Zone of skin (tissue), 1 donor: ENCODE results near the genes H1-4, H2BC5, BTN3A1 and ABT1.

GRCh38 chr6:26156025-26156933, at the start of gene H1-4:
Gene H1-4, plus strand, starts transcription at chr6:26156329.
- RRBS: under 1% methylated on average over 16 of the region's 68 CpGs

- RRBS: no CpG with 5 or more reads among the region's 32 CpGs
These were observed at the start of gene H2BC5 for GRCh38 chr6:26158016-26158595. Gene H2BC5, plus strand, starts transcription at chr6:26158122.

GRCh38 chr6:26159250-26159871, 1.4 kb downstream of the H2BC5 start:
- RRBS: no CpG with 5 or more reads among the region's 12 CpGs

DNA sequence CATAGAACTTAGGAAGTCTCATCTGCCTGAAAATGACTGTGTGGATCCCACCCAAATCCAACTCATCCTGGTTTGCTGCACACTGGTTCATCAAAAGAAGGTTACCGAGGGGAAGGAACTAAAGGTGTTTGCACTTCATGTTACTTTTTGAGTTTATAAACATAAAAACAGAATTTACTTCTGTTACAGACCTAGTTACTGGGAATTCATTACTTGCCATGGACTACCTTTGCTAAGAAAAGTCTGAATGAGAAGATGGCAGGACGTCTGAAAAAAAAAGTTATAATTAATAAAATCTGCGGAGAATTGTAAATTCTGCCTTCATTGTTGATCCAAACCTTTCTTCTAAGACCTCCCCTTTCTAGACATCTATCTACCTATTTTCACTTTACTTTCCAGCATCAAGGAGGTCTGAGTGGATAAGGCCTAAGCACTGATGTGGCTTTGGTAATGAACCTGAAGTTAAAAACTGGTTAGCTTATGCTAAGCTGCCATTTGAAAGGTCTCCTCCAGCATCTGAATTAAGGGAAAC, 12.5 kb upstream of the H2BC6 start:
- RRBS: no CpG with 5 or more reads among the region's 3 CpGs

- RRBS: 2% methylated on average over 2 of the region's 14 CpGs
These were observed 510 bp upstream of the H2BC6 start for GRCh38 chr6:26182977-26183524.

DNA sequence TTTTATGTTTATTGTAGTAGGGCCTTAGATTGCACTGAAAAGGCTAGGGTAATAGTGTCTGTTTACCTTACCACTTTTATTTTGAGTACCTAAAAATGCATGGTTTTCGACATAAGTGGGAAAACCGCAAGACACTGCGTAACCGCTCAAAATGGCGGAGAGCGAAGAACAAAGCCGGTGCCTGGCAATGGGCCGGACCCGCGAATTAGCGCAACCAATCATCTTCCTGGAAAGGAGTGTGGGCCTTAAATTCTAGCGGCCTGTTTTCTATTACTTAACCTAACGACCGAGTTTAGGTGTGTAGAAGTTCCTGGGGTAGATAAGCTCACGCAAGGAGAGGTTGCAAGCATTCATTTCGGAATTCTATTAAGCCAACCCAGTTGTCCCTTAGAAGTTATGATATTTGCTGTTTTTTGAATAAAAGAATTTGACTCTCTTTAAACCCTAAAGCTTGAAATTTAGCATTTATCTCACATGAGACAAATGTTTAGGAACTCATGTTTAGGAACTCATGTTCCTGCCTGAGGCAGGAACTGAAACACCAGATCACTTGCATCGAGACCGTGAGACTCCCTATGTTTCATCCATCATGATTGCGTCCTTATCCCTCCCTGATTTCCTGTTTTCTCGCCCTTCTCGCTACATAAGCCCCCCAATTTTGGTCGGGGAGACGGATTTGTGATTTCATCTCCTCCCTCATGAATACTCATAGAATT, 931 bp downstream of the H4C5 start:
- RRBS: no CpG with 5 or more reads among the region's 23 CpGs

DNA sequence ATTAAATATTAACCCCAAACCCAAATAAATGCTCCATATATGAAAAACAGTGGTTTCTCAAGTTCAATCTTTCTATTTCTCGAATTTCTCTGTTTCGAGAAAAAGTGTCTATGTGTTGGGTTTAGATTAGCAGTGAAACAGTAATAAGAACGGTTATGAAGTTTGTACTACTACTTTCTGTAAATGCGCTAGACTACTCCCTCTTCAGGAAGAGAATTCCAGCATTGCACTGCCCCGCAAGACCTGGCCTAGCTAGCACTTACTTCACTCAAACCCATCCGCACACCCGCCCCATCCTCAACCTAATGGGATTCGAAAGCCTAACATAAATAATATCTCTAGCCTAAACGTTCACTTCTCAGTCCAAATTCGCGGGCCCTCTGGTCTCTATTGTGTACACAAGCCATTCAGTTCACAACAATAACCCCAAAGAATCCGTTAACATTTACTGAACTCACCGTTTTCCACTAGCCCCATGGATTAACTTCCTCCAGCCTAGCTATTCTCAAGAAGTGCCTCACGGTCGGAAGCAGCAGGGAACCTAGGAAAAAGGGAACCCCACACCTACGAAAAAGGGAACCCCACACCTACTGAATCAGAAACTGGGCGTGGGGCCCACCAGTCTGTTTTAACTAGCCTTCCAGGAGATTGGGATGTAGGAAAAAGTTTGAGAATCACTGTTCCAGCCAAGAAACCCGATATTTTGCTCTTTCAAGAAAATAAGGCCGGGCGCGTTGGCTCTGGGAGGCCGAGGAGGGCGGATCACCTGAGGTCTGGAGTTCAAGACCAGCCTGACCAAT, 34.2 kb upstream of the H4C8 start:
- RRBS: 38% methylated on average over 5 of the region's 23 CpGs

DNA sequence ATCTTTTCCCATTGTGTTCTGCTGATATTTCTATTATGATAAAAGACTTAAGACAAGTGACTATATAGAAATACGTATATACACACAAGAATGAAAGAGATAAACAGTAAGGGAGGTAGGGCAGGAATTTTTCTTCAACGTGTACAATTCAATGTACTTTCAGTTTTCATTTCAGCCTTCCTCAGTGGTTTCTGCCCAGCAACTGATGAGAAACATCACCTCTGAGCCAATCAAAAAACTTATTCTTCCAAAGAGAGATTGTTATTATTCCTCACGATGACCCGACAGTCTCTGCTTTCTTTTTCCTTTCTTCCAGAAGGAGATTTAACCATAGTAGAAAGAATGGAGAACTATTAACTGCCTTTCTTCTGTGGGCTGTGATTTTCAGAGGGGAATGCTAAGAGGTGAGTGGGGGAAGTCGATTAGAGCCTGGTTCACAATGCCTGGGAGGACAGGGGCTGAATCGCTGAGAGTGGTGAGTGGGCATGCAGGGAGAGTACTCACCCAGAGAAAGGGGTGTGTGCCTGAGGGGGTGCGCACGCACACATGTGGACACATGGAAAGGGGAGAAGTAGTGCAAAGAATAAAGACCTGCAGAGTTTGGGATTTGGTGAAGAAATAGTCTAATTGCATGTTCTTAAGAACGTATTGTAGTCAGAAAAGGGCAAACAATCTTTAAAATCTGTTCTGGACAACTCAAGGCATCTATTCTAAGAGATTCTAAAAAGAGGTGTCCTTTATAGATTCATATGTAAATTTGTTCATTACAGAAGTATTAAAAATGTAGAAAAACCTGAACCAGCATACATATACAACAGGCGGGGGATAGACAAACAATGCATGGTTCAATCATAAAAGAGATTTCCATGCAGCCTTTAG, at the start of gene BTN3A1:
Gene BTN3A1, plus strand, starts transcription at position 267 of the 879 bp plus-strand sequence.
- RRBS: no CpG with 5 or more reads among the region's 10 CpGs

- RRBS: no CpG with 5 or more reads among the region's 2 CpGs
These were observed 14.5 kb upstream of the HMGN4 start for GRCh38 chr6:26523545-26524140.

- RRBS: 2% methylated on average over 8 of the region's 62 CpGs
These were observed at the start of gene ABT1 for GRCh38 chr6:26596459-26597642. Gene ABT1, plus strand, starts transcription at chr6:26596953.

- RRBS: 23% methylated on average over 6 of the region's 19 CpGs
These were observed 83.9 kb upstream of the ZNF322 start for GRCh38 chr6:26743376-26743894.

DNA sequence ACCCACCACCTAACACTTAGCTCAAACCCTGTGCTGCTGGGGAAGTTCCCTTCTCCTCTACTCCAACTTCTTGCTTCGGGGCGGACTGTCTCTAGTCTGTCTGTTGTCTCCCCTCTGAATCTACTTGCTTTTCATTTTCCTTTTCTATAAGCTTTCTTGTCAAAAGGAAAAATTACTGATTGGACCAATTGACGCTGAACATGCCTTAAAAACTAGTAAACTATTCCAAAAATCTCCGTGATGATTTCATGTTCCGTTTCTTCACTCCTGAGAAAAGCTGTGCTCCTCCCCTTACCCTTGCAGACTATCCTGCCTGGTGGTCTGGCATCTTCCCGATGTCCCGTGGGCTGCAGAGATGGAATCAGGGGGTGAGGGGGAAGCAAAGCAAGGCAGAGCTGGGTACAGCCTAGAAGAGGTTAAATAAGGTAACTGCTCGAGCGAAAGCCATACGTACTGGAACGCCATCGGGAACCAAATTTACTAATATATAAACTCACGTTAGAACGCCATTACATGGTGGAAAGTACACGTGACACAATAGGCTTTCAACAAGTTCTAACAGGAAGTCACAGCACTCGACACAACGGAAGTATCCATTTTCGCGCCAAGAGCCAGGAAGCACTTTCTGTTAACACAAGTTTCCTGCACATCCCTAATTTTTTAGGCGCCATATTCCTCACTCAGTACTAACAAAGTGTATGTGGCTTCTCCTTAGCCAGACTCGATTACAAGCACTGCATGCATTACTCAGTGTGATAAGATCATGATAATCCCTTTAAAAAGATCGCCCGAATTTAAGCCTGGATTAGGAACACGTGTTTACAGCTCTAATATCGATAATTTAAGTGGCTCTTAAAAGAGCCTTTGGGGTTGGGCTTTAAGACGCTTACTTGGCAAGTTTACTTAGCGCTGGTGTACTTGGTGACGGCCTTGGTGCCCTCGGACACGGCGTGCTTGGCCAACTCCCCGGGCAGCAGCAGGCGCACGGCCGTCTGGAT, 837 bp downstream of the H2BC12 start:
- RRBS: no CpG with 5 or more reads among the region's 35 CpGs

DNA sequence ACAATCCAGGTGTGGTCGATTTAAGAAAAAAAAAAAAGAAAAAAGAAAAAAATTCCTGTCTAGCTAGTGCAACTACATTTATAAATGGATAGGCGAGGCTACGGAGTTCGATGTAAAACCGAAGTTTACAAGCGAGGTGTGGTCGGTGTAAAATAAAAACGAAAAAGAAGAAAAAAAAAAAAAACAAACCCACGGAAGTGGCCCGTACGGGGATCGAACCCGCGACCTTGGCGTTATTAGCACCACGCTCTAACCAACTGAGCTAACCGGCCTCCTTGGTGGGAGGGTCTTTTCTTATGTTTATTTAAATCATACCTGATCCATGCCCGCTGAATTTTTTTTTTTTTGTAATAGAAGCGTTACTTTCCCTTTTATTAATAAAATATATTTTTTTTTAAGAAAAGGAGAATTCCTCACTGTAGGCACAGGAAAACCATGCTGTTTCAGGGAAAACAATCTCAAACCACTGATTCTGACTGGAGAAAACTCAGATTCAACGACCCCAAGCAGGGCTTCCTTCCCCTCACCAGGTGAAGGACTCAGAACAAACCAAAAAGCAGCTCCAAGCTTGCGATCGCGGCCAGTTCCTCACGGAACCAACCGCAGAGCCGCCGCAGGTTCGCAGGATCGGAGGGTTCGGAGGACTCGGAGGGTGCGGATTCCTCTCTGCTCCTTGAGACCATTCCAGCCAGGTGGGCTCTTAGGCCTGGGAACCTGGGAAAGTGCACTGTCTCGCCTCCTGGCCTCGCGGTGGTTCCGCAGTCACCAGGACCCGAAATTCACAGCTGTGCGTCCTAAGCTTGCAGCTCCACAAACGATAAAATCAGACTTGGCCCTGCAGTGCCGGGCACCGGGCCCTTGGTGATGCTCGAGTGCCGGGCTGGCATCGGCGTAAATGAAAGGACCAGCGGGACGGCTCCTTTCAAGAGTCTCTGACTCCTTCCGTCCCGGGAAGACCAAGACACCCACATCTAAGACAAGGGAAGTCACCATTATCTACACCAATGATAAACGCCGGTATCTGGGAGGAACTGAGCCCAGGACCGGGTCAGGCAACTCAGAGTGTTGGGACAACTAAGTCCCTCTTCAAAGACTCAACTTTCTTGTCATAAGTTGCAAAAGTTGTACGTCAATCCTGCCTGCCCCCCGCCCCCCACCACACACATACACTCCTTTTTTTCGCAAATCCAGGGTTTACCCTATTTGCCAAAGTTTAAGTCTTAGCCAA, 30.5 kb downstream of the H2AC12 start:
- RRBS: under 1% methylated on average over 8 of the region's 55 CpGs

DNA sequence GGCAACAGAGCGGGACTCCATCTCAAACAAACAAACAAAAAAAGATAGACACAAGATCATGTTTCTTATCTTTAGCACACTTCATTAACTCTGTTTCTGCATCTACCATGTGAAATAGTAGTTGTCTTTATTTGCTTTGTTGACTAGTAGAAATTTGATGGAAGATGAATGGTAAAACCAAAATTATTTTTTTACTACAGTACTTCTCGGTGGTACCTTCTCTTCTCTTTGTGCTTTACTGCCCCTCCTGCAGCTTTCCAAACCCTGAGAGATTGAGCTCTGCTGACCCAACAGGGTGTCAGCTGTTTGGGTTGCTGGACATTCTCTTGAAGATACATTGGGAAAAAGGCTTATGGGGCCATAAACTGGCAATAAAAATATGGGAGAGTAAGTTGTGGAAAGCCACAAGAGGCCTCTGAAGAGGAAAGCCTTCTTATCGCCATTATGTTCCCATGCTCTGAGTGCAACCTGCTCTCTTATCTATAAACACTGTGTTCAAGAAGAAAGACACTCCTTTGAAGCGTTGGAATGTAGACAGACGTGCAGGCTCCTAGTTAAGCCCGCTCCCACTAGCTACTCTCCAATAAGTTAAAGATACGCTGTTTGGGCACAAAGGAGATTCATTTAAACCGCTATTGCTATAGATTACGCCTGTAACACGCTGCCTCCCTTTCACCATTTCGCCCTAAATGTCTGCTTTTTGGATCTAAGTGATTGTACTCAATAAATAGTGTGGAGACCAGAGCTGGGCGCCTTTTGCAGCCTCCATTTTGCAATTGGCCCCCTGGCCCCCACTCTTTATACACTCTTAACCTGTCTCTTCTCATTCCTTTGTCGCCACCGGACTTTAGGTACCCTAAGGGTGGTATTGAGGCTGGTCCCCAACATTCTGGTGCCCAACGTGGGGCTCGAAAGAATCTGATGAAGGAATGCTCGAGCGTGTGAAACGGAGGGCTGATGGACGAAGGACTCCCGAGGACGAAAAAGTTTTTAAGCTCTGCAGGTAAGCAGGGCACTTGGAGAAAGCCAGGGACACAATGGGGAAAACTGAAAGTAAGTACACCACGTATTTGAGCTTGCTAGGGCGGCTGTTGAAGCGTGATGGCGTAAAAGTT, 40.6 kb downstream of the H2AC12 start:
- RRBS: no CpG with 5 or more reads among the region's 26 CpGs

DNA sequence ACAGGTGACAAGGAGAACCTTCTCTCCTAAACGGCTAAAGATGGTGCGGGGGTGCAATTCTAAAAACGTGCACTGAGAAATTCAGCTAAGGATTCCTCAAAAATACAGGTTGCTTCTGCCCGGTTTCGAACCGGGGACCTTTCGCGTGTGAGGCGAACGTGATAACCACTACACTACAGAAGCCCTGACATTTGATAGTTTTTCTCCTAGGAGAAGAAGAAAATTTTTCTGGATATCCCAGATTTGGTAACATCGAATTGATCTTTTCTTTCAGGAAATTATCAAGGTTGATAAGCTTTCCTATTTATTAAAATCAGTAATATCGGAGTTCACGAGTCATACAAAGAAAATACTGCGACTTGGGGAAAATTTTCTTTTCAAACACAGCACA, 31.9 kb downstream of the POM121L2 start:
- RRBS: no CpG with 5 or more reads among the region's 14 CpGs

DNA sequence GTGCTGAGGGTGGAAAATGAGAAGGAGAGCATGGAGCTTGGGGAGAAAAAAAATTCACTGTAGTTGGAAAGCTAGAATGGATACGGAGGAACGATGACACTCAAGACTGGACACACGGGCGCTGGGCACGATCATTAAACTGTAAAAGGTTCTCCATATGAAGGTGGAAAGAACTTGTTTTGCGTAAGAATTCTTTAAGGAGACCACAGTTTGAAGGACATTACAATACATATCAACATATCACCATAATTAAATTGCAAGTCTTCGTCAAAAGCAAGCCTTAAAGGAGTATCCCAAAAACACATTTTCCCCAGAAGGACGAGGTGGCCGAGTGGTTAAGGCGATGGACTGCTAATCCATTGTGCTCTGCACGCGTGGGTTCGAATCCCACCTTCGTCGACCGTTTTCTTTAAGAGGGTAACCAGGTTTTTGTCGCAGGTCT, 14.4 kb downstream of the POM121L2 start:
- RRBS: no CpG with 5 or more reads among the region's 17 CpGs

DNA sequence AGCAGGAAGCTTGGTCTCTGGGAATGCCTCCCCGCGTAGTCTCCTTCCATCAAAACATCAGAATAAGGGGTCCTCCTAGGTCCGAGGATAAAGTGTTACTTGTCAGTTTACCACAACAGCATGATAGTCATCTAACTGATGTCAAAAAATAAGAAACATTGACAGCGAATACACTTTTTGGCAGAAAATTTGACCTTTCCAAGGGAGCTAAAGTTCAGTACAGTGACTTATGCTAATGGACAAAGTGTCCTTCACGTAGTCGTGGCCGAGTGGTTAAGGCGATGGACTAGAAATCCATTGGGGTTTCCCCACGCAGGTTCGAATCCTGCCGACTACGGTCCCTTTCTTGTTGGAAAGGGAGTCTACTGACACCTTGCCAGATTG, 59.0 kb upstream of the ZNF184 start:
- RRBS: no CpG with 5 or more reads among the region's 12 CpGs

DNA sequence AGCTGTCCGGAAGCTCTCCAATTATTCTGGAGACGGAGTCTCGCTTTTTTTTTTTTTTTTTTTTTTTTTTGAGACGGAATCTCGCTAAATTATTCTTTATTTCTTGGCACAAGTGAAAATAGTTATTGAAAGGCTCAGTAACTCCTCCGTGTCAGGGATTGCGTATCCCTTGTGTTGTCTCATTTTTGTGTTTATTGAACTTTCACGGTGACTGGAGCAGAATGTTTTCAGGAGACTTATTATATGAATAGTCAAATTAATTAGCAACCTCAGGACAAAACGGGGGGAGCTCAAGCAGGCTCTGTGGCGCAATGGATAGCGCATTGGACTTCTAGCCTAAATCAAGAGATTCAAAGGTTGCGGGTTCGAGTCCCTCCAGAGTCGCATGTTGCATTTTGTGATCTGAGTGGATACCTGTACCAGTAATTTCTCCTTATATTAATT, 89.0 kb upstream of the ZNF184 start:
- RRBS: no CpG with 5 or more reads among the region's 14 CpGs

DNA sequence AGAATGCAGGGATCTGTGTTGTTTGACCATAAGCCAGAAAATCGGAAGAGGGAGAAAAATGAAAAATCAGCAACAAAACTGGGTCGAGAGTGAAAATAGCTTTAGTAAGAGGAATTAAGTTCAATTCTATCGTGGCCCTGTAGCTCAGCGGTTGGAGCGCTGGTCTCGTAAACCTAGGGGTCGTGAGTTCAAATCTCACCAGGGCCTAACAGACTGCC, 145.2 kb upstream of the ZNF184 start:
- RRBS: no CpG with 5 or more reads among the region's 7 CpGs

- RRBS: no CpG with 5 or more reads among the region's 7 CpGs
These were observed 157.0 kb downstream of the H2BC13 start for GRCh38 chr6:27650806-27651150.